ENCODE measurements around a stretch of chr9.

- PRO-cap = no peak
These were observed 4.1 kb downstream of the SLC31A2 start for GRCh38 chr9:113154939-113155283.

DNA sequence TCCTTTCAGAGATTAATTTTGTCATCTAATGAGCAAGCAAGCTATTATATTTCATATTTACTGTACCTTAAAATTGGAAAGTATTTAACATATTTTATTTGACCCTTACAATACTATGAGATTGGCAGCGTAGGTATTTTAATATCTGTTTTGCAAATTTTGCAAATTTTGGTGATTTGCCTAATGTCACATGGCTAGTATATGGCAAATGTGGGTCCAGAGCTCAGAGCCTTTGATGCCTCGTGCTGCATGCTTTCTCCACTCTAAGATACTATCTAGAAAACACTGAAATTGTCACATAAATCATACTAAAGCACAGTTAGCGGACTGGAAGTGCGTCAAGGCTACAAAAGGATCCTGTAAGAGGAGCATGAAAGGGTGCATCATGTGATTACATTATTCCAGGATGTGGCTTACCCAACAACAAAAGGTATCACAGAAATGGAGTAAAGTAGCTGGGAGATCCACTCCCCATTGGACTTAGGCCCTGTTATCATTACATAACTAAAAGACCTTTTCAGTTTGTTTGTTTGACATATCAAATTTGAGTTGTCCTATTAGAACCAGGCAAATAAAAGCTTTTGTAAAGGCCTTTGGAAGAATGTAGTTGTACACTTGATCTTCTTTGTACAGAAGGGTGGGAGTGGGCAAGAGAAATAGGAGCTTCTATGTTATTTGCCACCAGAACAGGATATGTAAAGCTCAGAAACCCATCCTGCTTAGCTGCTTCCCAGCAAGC, 6.8 kb downstream of the SLC31A1 start:
- PRO-cap = no peak

- PRO-cap = no peak
These were observed 818 bp downstream of the BSPRY start for GRCh38 chr9:113350097-113350621.

DNA sequence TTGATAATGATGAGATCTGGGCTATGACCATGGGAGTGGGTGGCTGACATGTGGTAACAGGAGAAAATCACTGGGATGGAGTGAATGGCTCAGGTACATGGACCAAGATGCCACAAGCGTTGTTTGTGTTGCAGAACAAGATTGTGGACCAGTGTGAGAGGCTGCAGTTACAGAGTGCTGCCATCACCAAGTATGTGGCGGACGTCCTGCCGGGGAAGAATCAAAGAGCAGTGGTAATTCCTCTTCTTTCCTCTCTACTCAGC, 4.7 kb downstream of the BSPRY start:
- PRO-cap = no peak

GRCh38 chr9:113464502-113465164, 1.1 kb downstream of the RGS3 start:
- PRO-cap = unidirectional peak, minus-strand start at chr9:113464737

GRCh38 chr9:113481067-113481746, 17.7 kb downstream of the RGS3 start:
- PRO-cap = no peak

DNA sequence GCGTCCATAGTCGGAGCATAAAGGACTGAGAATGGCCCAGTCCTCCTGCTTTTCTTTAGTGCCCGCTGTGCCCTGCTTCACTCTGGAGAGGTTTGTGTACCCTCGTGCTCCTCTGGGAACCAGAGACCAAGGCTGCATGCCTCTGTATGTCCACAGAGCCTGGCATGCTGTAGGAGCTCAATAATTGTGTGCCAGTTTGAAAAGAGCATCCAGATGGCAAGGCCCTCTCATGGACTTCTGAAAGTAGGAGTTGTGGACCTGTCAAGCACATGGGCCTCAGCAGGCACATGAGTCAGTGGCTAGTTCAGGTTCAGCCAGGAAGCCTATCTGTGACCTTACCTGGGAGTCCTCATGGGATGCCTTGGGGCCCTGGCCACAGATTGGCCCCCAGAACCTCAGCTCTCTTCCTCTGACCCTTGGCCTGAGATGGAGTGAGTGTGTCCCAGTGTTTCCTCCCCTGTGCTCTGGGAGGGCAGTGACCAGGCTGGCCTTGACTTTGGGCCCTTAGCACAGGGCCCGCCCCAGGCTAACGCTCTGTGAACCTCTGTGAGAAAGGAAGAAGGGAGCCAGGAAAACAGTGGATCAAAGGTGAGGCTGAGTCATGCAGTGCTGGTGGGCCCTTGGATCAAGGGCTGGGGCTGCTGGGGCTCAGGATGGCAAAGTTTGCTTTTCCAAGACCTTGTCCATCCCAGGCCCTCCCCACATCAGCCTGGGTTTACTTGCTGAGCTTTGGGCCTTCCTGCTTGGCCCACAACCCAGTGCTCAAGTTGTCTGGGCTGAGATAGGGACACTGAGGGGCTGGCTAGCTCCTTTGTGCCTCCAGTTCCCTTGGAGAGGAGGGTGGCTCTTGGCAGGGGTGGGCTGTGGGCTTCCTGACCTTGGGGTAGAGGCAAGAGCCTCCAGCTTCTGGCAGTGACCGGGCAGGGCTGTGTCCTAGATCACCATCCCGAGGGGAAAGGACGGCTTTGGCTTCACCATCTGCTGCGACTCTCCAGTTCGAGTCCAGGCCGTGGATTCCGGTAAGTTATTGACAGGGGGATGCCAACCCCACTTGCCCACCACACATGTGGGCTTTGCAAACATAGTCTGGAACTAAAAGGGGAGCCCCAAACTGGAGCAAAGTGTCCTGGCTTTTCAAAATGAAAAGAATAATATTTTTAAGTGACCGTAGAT, 41.4 kb downstream of the RGS3 start:
- PRO-cap = bidirectional peak, plus-strand start at position 585 of the sequence, minus-strand start at position 417 of the sequence

DNA sequence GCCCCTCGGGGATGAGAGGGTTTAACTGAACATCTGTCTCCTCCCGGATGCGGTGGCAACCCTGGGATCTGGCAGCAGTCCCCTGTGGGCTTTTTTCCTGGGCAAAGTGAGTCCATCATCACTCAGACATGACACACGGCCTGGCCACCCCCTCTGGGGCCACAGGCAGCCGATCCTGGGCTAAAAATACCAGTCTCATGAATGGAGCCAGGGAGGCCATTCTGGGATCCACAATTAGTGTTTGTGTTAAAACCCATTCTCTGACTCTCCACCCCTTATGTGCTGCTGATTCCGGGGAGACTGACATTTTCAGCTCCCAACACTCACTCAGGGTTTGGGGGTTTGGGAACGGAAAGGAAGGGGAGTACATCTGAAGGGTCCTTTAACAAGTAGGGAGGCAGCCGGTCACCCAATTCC, 161.3 kb downstream of the RGS3 start:
- PRO-cap = no peak

GRCh38 chr9:113682183-113682777, 193.8 kb upstream of the ZNF618 start:
- PRO-cap = no peak

DNA sequence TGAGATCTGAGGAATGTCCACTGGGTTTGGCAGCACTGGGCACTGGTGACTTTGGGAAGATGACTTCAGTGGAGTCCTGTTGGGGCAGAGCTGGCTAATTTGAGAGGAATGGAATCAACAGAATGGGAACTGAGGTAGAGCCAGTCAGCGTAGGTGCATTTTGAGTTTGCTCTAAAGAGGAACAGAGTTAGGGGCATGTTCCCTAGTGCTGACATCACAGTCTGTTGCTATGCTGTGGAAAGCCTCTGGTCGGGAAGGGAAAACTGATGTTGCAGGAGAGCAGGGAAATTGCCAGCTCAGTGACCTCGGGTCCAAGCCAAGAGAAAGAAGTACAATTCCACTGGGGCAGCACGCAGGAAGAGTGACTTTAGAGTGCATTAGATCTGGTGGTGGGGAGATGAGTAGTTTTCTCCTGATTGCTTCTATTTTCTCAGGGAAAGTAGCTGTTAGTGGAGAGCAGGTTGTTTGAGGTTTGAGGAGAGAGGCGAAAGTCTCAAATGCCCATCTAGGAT, 57.0 kb downstream of the ZNF618 start:
- PRO-cap = no peak

DNA sequence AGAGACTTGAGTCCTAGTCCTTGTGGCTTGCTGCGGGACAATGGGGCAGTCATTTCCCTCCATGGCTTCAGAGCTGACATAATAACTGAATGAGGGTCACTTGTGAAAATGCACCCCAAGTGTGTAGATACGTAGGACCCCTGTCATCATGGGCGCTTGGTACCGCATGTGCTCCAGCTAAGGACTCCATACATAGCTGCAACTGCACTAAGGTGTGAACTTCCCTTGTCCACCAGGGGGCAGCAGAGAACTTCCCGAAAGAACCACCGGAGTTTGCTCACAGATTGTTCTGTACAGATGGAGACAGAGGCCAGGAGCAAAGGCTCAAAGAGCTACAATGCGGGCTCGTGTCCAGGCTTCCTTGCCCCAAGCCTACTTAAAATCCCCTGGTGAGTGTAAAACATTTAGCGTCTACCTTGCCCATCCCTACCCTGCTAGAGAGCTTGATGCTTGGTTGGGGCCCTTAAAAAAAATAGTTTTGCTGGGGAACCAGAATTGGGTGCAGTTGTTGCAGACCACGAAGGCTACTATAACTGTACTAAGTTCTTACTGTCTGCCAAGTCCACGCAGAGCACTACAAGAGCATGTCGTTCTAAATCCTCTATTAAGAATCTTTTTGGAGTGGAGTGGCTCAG, 4.5 kb upstream of the AMBP start:
- PRO-cap = no peak

- PRO-cap = no peak
These were observed 65.6 kb upstream of the ORM1 start for GRCh38 chr9:114257432-114257632.

- PRO-cap = no peak
These were observed 4.9 kb upstream of the ORM1 start for GRCh38 chr9:114317828-114318653.

DNA sequence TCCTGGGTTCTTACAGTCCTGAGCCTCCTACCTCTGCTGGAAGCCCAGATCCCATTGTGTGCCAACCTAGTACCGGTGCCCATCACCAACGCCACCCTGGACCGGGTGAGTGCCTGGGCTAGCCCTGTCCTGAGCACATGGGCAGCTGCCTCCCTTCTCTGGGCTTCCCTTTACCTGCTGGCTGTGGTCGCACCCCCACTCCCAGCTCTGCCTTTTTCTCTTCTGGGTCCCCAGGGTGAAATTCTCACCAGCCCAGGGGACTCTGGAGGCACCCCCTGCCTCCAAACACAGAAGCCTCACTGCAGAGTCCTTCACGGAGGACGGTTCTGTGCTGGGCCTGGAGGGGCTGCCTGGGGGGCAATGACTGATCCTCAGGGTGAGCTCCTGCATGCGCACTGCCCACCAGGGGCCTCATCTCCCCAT, 256 bp downstream of the ORM2 start:
- PRO-cap = no peak

DNA sequence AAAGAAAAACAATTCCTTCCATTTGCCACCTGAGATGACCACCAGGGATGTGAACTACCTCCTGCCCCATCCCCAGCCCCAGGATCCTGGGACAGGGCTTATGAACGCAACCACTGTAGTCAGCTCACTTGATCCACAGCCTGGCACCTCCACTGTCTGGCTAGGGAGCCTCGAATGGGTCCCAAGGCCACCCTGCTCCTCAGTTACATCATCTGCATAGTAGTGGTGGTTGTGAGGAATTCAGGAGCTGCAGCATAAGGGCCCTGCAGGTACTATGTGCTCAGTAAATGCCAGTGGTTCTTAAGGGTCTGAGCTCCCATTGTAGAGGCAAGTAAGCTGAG, 2.8 kb downstream of the ORM2 start:
- PRO-cap = no peak

DNA sequence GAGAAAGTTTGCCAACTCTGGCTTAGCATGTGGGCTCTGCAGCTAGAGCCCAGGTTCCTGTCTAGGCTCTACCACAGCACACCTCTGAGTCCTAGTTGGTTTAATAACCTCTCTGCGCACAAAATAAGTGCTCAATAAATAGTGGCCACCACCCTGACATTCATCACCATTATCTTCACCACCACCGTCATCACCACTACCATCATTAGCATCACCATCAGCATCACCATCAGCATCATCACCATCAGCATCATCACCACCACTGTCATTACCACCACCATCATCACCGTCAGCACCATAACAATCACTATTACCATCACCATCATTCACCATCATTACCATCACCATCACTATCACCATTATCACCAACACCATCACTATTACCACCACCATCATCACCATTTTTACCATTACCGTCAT, 18.3 kb downstream of the AKNA start:
- PRO-cap = no peak

DNA sequence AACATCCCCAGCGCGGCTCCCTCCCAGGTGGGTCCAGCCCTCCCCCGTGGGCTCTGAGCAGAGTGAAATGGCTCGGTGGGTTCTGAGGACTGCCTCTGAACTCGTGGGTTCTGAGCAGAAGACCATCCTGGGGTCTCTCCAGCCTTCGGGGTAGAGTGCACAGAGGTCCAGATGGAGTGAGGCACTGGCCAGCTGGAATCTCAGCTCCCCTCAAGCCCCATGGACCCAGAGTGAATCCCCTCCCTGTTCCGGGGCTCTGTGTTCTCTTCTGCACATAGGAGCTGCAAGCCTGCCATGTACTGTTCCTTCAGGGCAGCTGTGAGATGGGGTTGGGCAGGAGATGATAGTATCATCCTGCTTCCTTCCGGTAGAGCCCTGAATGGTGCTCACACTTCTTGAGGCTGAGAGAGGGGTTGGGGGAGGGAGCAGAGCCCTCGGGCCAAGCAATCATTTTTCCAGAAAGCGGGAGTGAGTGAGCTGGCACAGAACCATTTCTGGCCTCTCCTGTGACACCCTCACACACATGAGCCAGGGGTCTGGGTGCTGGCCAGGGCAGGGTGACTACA, 15.9 kb downstream of the AKNA start:
- PRO-cap = no peak

DNA sequence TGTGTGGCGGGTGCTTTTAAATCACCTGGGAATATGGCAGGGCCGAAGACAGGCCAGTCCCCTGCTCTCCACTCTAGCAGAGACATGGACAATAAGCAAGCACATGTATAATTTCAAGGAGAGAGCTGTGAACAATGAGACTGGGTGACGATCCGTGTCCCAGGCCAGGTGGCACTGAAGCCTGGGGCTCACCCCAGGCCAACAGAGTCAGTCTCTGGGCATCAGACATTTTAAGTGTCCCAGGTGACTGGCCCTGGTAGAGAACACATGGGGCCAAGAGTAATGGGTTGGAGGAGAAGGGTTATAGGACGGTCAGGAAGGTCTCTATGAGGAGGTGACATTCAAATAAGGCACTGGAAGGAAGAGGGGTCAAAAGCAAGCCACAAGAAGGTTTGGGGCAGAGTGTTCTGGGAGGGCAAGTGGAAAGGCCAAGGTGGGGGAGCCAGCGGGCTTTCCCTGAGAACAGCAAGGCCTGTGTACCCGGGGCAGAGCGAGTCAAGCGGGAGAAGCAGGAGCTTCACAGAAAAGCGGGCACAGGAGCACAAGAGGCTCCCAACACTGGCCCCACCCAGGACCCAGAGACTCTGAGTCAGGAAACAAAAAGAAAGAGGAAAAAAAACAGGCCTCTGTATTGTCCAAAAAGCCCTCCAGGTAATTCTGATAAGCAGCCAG, 1.1 kb upstream of the AKNA start:
- PRO-cap = no peak

GRCh38 chr9:114518501-114519217, 13.4 kb upstream of the WHRN start:
- PRO-cap = no peak

DNA sequence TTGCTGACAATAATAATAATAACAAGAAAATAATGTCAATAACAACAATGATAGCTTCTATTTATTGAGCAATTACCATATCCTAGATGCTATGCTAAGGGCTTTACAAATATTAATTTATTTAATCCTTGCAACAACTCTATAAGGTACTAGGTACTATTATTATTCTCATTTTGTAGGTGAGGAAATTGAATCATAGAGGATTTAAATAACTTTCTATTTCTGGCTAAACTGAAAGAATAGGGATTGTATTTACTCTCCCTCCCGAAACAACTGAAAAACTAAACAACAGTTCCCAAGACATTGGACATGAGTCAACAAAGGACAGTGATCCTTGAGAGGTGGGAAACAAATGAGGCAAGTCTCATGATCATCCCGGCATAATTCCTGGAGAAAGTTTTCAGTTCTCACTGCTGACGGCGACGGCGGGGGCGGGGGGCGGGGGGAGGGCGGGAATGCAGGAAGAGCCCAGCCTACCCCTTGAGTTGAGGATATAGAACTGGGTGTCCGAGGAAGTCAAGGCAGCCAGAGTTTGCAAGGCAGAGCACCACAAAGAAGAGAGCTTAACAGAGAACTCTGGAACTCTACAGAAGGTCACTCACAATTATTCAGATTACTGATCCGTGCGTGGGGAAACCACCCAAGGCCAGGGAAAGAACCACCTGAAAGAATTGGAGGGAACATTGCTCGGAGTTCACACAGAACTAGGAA, 27.3 kb upstream of the WHRN start:
- PRO-cap = no peak